AG09319 (cell line): ENCODE data around the genes KIF3A, SOWAHA and AFF4.

DNA sequence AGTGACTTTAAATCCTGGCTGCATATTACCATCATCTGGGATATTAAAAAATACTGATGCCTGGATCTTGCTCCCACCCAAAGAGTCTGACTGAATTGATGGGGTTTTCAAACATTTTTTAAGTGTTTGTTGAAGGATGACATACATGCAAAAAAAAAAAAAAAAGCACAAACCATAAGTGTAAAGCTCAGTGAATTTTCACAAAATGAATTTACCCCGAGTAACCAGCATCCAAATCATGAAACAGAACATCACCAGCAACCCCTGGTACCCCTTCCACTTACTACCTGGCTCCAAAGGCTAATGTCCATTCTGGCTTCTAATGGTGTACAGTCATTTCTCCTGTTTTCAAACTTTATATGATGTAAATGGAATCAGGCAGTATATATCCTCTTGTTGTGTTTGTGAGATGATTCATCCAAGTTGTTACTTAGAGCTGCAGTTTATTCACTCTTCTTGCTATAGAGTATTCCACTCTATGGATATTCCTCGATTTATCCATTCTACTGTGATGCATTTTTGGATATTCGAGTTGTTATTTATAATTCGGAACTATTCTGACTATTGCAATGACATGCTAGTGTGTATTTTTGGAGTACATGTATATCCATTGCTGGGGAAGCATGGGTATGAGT lies 32.5 kb downstream of the IRF1 start:
- RRBS = no CpG with 5 or more reads among the region's 4 CpGs

- RRBS = no CpG with 5 or more reads among the region's 5 CpGs
Observed at GRCh38 chr5:132480762-132481764, 9.5 kb downstream of the IRF1 start.

- RRBS = no CpG with 5 or more reads among the region's 10 CpGs
Observed at GRCh38 chr5:132556464-132556679, 405 bp upstream of the RAD50 start.

GRCh38 chr5:132736636-132737812 lies at the start of gene KIF3A:
TSS of gene KIF3A (minus strand) at chr5:132737546.
- RRBS = 2% methylated on average over 13 of the region's 86 CpGs

DNA sequence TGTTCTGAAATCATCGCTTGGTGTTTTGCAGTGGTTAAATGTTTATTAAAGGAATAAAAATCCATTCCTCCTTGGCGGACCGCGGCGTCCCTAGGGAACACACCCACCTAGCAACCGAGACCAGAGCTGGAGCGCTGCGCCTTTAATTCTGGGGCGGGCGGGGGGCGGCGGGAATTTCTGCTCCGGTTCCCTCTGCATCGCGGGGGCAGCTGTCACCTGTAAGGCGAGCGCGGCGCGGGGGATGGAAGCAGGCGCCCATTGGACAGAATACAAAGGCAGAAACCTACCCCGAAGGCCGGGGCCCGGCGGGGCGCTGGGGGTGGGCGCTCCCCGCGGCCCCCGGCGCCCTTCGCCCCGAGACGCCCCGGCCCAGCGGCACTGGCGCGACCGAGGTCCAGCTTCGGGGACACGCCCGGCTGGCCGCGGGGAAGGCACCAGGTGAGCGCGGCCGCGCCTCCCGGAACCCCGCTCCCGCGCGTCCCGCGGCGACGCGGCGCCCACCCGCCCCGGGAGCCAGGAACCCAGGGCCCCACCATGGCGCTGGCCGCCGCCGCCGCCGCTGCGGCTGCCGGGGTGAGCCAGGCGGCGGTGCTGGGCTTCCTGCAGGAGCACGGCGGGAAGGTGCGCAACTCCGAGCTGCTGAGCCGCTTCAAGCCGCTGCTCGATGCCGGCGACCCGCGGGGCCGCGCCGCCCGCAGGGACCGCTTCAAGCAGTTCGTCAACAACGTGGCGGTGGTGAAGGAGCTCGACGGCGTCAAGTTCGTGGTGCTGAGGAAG lies at the start of gene SOWAHA:
Gene SOWAHA (plus strand): TSS at position 215 of the 777 bp plus-strand sequence.
- RRBS = 3% methylated on average over 44 of the region's 94 CpGs

- RRBS = 81% methylated on average over 61 of the region's 106 CpGs
Observed at GRCh38 chr5:132824882-132826136, 5.1 kb downstream of the SHROOM1 start.

- RRBS = no CpG with 5 or more reads among the region's 4 CpGs
Observed at GRCh38 chr5:132874363-132874600, 814 bp downstream of the LEAP2 start.

DNA sequence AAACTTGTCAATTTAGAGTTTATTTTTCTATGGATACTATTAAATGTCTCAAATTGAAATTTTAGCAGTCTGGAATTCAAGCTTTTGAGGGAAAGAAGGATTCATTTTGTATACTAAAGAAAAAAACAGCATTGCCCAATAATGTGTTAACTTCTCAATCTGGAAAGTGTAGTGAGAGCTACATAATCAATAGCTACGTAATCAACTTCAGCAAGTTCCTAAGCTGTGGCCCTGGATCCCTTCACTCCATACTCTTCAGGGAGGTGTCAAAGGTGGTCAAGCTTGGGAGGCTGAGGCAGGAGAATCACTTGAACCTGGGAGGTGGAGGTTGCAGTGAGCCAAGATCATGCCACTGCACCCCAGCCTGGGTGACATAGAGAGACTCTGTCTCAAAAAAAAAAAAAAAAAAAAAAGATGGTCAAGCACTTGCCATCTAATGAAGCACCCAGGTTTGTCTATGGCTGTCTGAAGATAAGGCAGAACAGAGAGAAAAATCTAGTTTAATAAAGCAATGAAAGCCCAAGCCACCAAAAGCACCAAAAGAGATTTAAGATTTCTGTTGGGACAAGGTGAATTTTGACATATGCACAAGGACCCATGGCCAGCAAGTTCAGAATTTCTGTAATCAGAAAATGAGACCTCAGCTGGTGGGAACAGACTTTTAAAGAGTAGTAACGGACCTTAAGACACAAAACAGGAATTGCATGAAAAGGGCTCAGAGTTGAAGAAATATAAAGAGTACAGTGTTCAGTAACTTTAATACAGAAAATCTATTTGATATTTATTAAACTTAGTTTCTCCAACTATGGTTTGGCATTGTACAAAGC lies 1.4 kb downstream of the LEAP2 start:
- RRBS = no CpG with 5 or more reads among the region's 2 CpGs

DNA sequence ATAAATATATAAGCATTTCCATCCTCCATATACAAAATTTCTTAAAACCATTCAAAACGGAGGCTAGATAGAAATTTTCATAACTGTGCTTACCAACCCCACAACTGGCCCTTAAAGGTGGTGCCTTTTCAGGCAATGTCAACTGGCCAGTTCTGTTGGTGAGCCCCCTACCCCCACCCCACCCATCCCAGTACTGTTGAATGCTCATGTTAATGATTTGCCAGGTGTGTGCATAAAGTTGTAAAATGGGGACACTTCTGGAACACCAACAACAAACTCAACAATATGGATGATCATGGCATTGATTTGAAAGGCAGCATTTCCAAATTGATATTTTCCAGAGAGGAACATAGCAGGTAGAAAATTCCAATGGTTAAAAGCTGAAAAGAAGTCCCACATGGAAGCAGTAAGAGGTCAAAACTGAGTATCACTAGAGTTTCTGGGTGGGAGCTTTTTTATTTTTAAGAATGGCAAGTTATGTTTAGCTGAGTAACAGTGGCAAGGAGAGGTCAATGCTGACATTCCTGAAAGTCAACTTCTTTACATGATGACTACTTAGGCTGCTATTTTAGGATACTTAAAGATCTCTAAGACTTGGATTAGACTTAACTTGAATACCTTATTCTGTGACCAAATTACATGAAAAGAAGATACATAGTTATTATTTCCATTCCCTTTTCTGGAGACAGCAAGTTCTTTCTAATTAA lies 2.7 kb downstream of the LEAP2 start:
- RRBS = no CpG with 5 or more reads among the region's 1 CpG

GRCh38 chr5:132898011-132898521 lies 24.6 kb downstream of the LEAP2 start:
- RRBS = no CpG with 5 or more reads among the region's 6 CpGs

GRCh38 chr5:132963187-132964282 lies at the start of gene AFF4:
TSS of gene AFF4 (minus strand) at chr5:132963634.
- RRBS = 2% methylated on average over 53 of the region's 104 CpGs

DNA sequence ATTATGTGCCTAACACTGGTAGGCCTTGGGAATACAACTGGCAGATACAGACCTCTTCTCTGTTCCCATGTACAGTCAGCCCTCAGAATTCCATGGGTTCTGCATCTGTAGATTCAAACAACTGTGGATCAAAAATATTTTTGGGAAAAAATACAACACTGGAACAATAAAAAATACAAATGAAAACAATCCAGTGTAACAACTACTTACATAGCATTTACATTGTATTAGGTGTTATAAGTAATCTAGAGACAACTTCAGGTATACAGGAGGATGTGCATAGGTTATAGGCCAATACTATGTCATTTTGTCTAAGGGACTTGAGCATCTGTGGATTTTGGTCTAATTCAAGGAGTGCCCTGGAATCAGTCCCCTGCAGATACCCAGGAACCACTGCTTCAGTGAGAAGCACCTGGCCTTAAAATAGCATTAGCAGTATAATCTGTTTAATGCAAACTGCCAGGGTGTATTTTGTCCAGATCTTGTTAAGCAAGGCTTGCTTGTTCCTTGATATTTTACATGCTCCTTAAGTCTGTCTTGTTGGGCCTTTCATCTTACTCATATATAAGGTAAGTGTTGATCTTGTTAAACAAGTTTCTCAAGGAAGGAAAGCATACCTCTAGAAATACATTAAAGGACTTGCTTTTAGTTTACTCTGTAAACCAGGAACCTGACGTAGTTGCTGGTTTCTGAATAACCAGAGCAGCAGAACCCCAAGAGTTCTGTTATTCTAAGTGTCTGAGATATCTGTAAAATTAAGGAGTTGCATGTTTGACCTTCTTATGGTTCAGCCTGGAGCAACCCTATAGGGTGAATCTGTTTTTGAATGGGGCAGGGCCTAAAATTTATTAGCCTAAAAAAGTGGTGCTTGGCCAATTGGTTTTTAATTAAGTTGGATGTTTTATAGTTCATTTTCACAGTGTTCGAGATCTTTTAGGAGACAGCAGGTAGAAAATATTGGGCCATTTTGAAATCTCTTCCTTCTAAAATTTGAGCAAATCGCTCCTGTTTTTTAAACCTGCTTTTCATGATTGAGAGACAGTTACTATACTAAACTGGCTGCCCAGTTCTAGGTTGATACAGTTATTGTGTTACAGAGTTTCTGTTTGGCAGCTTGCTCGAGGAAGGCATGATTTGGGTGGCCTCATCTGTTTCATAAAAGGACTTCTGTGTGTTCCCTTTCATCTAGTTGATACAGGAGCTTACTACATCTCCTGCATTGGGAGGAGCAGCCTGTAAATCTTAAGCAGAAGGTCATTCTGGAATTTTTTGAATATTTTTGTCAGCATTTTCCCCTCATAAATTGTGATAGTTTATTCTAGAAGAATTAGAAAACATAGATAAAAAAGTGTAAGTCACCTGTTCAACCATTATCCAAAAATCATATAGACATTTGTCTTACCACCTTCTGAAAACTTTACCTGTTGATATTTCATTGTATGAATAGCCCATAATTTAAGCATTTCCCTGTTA lies 13.8 kb downstream of the HSPA4 start:
- RRBS = no CpG with 5 or more reads among the region's 4 CpGs

DNA sequence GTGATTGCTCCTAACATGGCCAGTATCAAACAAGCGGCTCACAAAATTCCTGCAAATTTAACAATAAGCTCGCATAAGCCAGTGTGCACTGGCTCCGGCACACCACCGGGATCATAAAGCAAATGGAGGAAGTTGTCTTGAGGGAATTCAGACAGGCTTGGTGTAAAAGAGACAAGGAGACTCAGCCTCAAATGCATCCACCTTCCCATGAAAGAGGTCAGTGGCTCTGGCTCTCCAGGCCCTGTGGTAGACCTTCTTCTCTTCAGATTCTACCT lies 109.1 kb downstream of the FSTL4 start:
- RRBS = no CpG with 5 or more reads among the region's 4 CpGs

- RRBS = no CpG with 5 or more reads among the region's 6 CpGs
Observed at GRCh38 chr5:133819045-133819559, 149.3 kb downstream of the C5orf15 start.

DNA sequence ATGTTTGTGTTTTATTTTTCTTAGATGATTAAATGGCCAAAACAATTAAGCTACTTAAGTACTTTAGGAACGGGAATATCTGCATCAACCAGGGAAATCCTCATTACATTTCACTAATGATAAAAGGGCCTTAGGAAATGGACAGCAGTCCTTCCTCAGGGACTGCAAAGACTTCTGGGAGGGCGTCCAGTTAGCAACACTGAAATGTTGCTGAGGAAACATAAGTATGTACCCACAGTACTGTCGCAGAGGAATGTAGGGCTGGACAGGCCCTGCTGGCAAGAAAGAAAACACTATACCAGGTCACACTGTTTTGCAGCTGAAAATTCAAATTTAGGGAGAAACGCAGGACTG lies 1.4 kb downstream of the C5orf15 start:
- RRBS = no CpG with 5 or more reads among the region's 4 CpGs

DNA sequence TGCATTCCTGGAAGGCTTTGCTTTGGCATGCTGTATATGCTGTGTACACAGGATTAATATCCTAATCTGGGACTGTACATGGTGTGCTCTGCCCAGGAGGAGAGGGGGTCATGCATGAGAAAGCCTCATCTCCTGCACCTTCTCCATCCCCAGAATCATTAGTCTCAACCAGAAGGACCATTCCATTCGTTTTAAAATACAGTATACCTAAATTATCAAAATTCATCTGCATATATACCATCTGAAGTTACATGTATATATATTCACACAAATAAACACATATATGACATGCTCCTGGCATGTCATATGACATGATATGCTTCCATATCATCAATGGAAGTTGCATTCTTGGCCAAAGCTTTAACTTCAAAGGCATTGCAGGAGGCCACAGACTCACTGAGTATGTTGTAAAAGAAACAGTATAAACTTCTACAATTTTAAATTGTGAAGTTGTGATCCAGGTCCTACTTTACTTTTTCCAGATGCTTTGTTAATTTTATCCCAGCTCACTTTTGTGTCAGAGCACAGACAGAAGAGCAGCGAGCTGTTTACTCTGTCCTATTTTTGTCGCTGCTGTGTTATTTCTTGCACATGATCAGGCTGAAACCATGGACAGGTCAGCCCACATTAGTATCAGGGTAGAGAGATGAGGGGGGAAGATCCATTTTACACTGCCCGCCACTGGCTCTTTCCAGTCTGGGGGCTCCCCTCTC lies 10.8 kb downstream of the VDAC1 start:
- RRBS = no CpG with 5 or more reads among the region's 4 CpGs

DNA sequence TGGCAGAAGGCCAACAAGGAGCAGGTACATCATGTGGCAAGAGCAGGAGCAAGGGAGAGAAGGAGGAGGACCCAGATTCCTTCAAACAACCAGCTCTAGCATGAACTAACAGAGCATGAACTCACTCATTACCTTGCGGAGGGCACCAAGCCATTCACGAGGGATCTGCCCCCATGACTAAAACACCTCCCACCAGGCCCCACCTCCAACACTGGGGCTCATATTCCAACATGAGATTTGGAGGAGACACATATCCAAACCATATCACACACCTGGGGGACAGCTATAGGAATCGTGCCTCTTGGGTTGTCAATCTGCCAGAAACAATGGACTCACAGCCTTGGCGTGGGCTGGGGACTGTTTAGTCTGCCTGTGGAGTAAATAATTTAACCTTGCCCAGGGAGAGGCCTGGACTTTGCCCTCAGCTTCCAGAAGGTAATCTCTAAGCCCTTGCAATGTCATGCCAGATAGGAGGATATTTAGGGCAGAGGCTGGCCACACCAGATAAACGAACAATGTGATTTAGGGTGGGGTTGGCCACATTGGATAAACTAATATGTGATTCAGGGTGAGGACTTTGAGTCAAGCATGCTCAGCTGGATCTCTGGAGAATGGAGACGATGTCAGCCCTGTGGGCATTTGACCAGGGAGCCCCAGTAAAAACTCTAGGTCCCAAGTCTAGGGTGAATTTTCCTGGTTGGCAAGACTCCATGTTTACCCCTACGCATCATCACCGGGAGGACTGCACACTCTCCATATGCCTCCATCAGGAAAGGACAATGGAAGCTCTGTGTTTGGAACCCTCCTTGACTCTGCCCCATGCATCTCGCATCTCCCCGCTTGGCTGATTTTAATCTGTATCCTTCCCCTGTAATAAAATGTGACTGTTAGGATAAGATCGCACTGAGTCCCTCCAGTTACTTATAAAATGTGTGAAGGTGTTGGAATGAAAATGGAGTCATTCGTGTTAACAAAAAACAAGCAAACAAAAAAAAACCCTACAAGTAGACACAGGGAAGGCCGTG lies 13.7 kb upstream of the VDAC1 start:
- RRBS = no CpG with 5 or more reads among the region's 13 CpGs

GRCh38 chr5:134372926-134373230 lies 1.5 kb downstream of the UBE2B start:
- RRBS = no CpG with 5 or more reads among the region's 3 CpGs

DNA sequence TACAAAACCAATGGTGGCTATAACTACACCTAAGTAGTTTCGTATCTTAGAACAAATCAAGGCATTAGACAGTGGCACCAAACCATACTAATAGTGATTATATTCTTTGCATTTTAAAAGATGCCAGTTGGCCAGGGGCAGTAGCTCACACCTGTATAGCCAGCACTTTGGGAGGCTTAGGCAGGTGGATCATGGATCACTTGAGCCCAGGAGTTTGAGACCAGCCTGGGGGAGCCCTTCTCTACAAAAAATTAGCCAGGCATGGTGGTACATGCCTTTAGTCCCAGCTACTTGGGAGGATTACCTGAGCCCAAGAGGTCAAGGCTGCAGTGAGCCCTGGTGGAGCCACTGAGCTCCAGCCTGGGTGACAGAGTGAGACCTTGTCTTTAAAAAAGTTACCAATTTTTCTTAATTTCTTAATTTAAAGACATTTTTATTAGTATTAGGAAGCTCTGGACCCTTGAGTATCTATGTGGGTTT lies 6.5 kb downstream of the UBE2B start:
- RRBS = no CpG with 5 or more reads among the region's 1 CpG

DNA sequence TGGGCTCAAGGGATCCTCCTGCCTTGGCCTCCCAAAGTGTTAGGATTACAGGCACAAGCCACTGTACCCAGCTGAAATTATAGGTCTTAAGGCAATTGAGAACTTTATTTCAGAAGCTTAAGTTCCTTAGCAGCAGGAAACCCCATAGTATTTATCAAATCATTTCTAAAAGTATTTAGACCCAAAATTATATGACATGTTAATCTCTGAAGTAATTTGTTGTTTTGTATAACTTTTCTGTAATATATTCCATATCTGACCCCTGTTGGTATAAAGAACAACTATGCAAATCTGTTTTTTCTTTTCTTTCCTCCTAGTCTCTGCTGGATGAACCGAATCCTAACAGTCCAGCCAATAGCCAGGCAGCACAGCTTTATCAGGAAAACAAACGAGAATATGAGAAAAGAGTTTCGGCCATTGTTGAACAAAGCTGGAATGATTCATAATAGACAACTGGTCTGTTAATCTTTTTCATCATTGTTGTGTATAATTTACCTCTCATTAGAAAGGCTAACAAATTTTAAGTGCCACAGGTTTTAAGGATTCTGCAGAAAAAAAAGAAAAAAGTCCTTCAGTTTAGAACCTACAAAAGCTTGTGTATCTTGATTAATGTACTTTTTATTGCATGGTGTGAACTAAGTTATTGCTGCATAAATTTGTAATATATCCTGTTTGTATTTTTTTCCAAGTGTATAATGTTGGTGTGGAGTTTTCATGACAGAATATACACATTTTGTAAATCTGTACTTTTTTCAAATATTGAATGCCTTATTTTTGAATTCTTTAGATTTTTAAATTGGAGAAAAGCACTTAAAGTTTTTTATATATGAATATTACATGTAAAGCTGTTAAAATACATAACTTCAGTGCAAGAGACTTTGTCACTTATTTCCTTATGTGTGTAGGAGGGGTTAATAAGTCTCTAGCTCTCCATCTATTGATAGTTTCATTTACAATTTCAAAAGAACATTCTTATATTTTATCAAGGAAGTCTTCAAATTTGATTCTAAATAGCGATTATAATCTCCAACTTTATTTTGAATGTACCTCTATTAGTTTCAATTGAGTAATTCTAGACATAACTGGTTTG lies 18.9 kb downstream of the UBE2B start:
- RRBS = no CpG with 5 or more reads among the region's 4 CpGs